Parietal lobe (tissue), 2 donors: ENCODE results near the gene CLIP4.

DNA sequence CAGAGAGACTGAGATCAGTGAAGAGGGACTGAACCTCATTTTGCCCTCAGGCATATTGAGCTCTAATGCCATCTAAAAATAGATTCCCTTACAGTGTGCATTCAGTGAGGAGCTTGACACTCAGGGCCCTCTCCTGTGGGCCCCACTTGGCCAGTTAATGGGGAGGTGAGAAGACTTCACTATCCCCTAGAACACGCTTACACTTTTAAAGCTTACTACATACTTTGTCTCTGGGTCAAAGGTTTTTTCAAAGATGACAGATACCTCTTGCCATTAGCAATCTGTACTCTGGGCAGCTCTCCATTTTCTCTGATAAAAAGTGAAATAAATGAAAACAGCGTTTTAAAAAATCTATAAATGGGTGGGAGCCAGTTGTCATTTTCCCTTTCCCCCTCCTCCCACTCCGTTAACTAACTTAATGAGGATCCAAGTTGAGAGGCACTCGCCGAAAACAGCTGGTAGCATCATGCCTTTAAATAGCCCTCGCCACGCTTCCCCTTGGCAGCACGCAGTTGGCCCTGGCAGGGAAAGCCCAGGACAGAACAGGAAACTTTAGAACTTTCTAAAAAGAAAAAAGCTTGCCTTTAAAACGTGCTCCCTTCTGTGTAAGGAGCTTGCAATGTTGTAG lies 58.9 kb upstream of the FOSL2 start:
- RAMPAGE, long total RNA, result no peak

DNA sequence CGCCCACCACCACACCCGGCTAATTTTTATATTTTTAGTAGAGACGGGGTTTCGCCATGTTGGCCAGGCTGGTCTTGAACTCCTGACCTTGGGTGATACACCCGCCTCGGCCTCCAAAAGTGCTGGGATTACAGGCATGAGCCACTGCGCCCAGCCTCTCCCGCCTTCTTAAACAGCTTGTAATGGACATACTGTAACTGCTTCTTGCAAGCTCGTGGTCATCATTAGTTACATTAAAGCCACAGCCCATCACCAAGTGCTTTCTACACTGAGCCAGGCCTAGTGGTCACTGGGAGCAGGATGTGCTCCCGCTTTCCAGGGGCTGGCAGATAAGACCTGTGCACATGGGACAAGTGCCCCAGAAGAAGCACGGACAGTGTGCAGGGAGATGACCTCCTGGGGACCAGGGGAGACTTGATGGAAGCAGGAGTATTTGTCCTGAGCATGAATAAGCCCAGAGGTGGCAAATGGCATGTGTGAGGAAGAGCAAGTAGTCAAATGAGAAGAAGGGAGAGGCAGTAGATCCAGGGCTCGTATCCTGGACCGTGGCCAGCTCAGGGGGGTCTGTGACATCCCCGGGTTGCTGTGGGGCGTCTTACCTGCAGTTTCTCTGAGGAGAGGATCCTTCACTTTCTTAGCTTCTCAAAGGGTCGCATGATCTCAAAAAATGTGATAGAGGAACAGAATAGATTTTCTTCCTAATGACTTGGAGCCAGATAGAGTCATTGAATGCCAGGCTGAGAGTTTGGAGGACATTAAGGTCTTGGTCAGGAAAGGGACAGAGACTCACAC lies 57.1 kb upstream of the FOSL2 start:
- RAMPAGE, long total RNA, result no peak

DNA sequence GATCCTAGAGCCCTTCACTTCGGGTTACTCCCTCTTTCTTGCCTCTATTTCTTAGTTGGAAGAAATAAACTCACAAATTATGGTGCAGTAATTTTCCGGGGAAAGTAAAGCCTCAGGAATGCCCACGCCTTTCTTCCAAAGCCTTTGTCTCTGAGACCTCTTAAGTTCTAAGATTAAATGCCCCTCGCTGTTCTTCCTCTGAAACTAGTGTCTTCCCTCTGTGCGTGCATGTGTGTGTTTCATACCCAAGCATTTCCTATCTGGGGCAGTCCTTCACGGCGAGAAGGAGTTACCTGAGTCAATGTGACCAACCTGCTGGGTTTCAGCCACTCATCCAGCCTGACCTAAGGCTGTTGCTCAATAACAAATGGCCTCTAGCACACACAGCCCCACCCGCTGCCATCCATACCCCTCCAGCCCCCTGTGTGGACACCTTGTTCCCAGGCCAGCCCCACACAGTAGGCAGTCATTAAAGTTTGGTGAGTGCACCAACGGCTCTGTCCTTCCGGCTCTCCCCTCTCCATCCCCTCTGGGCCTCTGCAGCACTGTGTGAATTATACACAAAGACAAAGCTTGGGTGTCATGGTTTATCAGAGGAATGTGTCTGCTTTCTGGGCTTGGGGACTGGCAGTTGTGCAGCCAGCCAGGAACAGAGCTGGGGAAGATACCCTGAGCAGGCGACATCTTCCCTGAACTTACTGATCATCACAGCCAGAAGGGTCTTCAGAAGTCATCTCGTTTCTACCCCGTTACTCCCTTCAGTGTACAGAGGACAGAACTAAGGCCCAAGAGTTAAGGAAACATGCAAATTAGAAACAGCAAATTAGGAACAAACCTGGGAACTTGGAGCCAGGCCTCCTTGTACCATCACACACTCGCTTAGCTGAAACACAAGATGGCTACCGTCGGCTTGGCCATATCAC lies 53.7 kb upstream of the FOSL2 start:
- RAMPAGE, long total RNA, result no peak

DNA sequence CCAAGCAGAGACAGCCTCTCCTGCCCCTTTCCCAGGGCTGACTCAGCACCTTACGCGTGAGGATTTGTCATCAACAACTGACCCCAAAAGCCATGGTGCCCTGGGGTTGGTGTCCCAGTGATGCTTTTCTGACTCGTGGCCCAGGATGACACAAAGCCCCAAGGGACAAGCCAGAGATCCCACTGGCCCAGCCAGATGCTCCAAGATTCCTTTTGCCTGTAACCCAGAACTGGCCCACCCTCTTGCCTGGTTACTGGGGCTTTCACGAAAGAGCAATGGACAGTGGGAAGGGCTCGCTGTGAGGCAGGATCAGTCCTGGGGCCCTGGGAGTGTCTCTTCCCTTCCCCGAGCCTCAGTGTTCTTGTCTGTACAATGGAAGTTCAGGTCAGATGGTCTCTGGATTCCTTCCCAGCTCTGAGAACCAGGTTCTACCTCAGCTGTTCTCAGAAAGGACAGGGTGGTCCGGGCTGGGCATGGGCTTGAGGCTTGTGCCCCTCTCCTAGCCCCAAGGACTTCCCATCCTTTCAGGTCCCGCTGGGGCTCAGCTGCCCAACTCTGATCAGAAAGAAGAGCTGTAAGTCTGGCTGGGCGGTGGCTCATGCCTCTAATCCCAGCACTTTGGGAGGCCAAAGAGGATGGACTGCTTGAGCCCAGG lies 31.4 kb upstream of the FOSL2 start:
- RAMPAGE, long total RNA, result no peak

DNA sequence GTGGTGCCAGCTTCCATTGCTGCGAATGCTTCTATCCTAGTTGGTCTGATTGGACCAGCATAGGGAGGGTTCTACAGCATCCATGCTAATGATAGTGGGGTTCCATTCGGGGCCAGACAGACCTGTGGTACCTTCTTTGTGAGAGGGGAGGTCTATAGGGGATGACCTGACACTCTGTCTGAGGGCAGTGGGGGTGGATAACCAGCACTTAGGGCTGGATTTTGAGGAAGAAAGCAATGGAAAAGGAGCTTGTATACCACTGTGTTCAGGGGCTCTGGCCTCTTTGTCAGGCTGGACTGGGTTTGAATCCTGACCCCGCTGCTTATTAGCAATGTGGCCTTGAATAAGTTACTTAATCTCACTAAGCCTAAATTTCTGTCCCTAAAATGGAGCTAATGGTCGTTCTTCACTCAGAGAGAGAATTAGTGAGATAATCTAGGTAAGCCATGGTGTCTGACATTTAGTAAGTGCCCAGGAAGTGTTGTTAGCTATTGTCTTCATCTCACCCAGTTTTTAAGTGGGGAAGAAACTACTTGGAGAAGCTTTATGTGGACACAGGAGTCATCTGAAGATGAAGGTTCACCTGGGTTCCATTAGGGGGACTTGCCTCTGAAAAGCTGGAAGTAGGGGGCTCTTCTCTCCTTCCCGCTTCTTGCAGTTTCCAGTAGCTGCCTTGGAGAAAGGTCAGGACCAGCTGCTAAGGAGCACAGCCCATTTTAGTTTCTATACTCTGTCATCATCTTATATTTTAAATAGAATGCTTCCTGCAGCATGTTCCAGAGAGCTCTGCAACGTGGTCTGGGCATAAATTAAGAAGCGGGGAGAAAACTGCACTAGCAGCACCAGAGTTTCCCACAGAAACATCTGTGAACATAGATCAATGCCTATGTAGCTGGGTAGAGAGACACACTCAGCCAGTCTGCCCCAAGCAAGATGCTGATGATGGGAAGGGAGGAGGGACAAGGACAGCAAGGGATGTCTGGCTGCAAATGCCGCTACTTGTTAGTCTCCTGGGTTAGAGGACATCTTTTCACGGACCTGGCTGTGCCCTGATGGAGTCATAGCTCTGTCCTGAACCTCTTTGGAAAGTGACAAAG lies 10.2 kb downstream of the FOSL2 start:
- RAMPAGE, long total RNA, result no peak

DNA sequence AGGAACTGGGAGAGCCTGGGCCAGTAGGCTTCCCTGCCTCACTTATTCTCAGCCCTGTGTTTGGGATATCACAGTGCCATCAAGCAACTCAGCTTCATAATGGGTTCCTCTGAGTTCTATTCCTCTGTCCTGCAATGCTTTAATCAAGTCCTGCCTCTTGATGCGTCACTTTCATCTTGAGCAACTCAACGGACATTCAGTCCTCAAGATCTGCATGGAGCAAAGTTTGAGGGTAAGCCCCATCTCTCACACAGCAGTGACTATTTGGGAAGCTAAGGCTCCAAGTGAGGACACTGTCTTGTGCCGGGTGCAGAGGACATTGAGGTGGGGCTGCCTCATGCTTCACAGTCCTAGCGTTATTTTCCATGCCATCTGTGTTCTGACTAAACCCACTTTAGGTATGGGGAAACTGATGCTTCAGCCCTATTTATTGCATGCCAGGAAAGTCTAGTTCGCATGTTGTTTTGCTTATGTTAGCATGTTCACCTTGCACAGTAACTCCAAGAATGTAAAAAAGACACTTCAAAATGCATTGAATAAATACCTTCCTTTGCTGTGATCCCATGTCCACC lies 50.8 kb upstream of the PLB1 start:
- RAMPAGE, long total RNA, result no peak

GRCh38 chr2:28577708-28578217 lies 81.9 kb downstream of the PLB1 start:
- RAMPAGE, long total RNA, result no peak

DNA sequence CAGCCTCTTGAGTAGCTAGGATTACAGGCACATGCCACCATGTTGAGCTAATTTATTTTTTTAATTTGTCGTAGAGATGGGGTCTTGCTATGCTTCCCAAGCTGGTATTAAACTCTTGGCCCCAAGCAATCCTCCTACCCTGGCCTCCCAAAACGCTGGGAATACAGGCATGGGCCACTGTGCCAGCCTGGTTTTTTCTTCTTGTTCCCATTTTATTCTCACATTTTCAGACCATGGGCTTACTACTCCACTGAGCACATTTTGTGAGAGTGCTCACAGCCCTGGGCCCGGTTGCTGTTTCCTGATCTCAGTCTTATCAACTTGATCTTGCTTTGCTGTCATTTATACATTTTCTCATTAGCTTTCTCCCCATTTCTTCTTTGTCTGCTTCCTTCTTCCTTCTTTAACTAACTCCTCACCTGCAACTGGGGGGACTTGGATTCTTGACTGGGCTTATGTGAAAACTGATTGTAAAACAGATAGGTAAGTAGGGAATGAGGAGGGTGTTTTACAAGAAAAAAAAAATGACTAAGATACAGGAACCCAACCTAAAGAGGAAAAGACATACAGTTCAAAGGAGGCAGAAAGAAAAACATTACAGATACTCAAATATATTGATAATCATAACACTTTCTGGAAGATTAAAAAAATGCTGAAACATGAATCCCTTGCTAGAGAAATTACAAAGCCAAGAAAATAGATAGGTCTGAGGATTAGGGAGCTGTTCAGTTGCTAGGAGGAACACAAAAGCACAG lies 117.4 kb downstream of the PLB1 start:
- RAMPAGE, long total RNA, result no peak

- RAMPAGE, long total RNA, result no peak
Observed at GRCh38 chr2:28619831-28620581, 124.1 kb downstream of the PLB1 start.

- RAMPAGE, long total RNA, result no peak
Observed at GRCh38 chr2:28680817-28681697, 70.6 kb upstream of the PPP1CB start.

- RAMPAGE, long total RNA, result no peak
Observed at GRCh38 chr2:28752199-28752719, 629 bp downstream of the PPP1CB start.

- RAMPAGE, long total RNA, result no peak
Observed at GRCh38 chr2:28927691-28928228, 33.3 kb downstream of the WDR43 start.

DNA sequence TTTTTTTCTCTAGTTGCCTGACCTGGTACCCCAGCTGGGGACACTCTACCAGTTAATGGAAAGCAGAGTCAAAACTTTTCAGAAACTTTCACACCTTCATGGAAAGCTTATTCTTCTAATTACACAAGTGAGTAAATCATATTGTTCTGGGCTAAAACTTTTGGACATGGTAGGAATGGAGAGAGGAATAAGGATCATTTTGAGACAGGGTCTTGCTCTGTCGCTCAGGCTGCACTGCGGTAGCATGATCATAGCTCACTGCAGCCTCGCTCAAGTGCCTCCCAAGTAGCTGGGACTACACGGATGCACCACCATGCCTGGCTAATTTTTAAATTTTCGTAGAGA lies 39.7 kb upstream of the TOGARAM2 start:
- RAMPAGE, long total RNA, result no peak

- RAMPAGE, long total RNA, result no peak
Observed at GRCh38 chr2:28947675-28948644, 33.1 kb upstream of the TOGARAM2 start.

DNA sequence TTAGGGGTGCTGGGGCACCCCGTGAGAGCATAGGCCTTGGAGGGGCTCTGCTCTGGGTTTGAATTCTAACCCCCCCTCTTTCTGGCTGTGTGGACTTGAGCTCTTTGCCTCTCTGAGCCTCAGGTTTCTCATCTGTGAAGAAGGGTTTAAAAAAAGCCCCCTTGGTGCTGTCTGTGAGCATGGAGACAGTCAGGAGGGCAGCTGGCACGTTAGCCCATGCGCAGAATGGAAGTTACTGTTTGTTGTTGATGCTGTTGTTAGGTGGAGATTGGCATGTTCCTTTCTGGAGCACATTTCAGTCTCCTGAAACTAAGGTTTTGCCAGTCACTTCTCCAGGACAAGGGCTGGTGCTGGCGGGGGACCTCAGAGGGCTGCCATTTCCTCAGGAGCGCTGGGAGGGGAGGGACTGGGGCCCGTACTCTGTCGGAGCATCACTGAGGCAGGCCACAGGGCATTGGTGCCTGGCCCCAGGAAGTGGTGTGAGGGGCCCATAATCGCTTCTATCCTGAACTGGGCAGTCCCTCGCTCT lies 925 bp downstream of the TOGARAM2 start:
- RAMPAGE, long total RNA, result no peak

DNA sequence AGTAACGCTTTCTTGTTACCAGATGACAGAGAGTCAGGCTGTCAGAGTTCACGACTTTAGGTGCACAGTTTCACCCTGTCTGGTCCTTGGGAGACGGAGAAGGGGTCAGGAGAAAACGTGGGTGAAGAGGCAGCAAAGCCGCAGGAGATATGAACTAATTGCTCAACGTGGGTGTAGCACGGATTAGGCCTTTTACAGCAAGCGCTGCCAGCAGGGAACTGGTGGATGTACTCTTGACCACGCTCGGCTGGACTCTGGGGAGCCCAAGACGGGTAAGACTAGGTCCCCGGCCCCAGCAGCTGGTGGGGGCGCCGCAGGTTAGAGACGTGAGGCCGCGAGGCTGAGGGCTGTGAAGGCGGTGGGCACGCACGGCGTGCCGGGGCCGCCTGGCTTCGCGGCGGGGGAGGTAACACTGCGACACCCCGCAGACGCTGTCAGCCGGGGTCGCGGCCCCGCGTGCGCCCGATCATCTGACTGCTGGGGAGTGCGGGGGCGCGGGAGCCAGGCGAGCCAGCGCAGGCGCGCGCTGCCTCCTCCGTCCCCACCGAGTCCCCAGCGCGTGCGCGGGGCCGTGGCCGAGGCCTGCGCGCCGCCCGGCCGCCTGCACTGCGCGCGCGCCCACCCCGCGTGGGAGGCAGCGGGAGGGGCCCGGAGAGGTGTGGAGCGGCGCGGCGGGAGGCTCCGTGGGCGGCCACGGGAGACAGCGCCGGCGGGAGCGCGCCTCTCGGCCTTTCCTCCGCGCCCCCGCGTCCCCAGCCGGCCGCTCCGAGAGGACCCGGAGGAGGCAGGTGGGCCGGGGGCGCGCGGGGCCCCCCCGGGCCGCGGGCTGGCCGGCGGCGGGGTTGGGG lies at the start of gene CLIP4:
Gene CLIP4, plus strand, starts transcription at position 538 of the 848 bp plus-strand sequence.
- RAMPAGE, long total RNA, result no peak

GRCh38 chr2:30148820-30149255 lies 2.0 kb downstream of the YPEL5 start:
- RAMPAGE, long total RNA, result no peak

DNA sequence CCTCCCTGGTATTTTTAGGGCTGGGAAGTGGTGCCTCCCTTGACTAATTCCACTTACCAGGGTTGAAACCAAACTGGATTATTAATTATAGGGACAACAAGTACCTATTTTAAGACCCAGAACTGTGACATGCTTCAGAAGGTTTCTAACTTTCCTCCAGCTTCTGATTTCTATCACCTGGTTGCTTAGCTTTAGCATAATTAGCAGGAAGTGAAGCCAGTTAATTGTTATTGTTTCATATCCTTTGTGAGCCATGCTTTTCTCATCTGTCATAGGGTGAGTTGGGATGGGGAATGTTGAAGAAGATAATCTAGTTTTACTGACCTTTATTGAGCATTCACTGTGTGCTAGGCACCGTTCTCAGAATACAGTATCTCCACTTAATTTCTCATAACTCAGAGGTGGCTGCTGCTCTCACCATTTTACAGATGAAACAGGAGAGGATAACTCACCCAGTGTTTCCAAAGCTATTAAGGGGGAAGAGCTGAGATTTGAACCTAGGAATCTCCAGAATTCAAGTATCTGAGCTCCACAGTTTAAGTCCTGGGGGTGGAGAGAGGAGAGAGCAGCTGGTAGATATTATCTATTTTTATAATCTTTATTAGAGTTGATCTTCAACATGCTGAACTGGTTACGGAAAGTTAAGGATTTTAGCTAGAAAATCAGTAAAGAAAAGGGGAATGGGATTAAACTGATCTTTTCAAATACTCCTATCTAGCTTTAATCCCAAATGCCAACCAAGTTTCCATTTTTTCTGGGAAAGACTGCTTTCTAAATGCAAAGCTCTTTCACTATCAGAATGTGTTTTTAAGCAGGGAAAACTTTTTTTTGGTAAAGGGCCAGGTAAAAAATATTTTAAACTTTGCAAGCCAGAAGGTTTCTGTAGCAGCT lies 3.4 kb downstream of the YPEL5 start:
- RAMPAGE, long total RNA, result no peak

- RAMPAGE, long total RNA, result no peak
Observed at GRCh38 chr2:30158484-30159741, 12.1 kb downstream of the YPEL5 start.

GRCh38 chr2:30202079-30202574 lies 29.2 kb upstream of the LBH start:
- RAMPAGE, long total RNA, result no peak